Measurements from ENCODE around the gene UBIAD1.

- PRO-cap, result no peak
Measured at GRCh38 chr1:9843383-9843878, 19.7 kb upstream of the CLSTN1 start.

DNA sequence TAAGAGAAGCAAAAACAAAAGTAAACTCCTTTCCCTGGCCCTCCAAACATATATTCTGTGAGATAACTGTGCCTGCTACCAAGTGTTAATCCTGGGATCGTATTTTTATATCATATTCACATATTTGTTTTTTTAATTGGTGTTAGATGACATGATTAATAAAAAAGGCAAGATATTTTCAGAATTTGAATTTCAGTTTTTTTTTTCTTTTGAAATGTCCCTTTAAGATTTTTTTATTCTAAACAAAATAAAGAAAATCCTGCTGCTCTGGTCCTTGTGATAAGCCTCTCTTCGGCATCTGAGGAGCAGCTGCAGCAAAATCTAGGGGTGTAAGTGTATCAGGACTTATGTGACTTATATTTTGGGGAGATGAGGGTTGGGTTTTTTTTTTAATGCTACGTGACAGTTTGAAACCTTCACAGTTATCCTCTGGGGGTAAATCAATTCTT lies 29.9 kb upstream of the KIF1B start:
- PRO-cap, result no peak

- PRO-cap, result no peak
Measured at GRCh38 chr1:10388214-10388657, 10.6 kb upstream of the PGD start.

DNA sequence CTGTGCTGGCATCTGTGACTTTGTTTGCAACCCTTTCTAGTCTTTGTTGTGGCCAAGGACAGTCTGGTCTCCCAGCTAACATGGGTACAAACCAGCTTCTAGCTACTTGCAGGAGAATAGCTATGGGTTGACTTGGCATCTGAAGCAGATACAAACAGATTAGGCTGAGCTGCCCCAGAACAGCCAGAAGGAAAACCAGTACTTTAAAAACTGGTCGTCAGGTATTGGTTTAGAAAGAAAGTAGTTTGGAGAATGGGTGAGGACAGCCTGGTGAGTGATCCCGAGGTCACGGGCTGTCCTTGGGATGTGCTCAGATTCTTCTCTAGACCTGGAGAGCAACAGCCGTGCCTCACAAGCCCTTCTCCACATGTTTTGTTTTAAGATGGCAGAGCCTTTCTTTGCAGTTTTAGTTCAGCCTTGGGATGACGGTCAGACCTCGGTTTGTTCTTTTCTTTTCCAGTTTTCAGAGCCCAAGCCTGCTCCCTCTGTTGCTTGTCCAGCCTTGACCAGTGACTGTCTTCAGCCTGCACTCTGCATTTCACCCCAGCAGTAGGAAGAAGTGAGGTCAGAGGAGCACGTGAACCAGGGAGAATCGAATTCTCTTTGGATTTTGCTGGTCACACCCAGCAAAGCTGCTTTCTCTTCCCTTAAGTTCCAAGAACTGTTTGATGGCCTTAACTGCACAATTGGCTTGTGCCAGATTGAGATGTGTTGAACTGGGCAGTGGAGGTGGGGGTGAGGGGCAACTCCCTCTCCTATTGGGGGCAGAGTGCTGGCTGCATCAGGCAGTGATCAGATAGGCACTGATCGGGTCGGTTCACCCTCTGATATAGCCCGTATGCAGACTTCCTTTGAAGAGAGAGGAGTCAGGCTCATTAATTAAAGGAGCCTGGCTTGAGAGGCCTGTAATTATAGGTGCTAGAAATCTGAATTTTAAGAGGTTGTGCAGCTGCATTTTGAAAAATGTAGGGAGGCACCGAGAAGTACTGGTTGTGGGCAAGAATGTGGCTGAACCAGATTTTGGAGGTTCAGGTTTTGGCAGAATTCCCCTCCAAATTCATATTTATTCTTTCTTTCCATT lies 42.2 kb downstream of the PEX14 start:
- PRO-cap, result unidirectional peak, minus-strand start at position 511 of the sequence

GRCh38 chr1:10557345-10557691 lies 82.6 kb downstream of the PEX14 start:
- PRO-cap, result no peak

DNA sequence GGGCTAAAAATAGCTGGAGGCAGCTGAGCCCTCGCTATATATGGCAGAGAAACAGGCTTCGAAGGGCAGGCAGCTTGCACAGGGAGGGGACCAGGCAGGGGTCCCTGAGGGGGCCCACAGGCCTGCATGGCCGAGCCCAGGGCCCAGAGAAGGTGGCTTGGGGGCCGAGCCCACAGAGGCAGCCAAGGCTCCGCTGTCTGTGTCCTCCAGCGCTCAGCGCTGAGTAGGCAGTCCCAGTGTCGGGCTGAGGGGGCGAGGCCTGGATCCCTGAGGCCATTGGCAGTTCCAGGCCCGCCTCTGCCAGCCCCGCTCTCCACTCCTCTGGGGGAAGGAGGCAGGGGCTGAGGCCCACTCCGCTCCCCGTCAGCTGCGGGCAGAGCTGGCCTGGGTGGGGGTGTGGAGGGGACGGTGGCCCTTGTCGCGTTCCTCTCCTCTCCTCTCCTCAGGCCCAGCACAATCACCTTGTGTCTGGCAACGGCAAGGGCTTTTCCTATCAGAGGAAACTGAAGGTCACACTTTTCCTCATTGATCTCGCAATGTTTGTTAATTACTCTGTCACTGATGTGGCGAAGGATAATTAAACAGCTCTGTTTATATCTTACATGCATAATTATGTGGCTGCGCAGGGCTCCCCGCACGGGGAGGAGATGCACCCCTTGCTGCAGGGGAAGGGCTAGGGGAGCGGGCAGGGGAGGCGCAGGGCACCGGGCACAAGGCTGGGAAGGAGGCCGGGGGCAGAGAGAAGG lies 132.7 kb downstream of the CASZ1 start:
- PRO-cap, result unidirectional peak, minus-strand start at position 225 of the sequence

DNA sequence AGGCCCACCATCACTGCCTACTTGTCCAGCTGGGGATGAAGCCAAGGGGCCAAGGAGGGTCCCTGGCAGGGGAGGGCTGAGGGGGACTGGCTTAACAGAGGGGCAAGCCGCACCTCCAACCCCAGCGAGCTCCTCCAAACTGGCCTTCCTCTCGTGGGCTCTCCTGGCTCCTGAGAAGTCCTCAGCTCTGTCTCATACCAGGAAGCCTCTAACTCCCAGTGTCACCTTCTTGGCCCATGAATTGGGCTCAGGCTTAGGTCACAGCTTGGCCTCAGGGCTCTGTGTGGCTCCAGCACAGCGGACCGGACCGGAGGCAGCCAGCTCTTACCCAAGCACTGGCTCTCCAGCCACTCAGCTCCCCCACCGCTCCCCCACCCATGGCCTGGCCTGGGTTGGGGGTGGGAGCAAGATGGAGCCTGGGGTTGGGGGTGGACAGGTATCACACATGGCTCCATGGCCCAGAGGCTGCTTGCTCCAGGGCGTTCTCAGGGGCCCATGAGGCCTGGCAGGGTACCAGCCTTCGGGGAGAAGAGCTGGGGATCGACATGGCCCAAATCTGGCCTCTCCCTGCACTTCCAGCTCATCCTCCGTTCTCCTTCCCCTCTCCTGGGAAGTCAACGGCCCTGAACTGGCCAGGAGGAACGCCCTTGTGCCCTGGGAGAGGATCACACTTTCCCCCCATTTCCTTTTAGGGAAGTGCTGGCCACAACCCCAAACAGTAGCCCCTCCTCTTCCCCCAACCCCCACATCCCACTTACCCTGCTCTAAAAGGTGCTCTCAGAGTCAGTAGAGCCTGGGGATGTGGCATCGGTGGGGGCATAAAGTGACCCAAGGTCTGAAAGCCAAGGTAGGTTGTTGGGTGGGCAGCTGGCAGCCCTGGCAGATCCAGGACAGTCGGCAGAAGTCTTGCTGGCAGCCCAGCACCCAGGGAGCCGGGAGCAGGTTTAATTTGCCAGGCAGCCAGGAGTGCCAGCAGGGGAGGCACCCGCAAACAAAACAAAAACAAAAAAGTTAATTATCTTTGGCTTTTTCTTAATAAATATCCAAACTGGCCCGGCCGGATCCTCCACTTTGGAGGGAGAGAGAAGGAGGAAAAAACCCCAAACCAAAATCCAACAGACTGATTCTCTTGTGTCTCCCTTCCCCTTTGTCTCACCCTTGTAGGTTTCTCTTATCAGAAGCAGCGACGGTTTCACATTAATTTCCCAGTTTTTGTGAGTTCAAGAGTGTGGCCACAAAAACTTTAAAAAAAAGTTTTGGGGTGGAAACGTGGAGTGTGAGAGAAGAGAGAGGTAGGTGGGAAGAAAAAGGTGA lies 97.4 kb downstream of the CASZ1 start:
- PRO-cap, result no peak

- PRO-cap, result bidirectional peak, plus-strand start at chr1:10725662, minus-strand start at chr1:10725289
Measured at GRCh38 chr1:10724850-10725571, 71.4 kb downstream of the CASZ1 start.

DNA sequence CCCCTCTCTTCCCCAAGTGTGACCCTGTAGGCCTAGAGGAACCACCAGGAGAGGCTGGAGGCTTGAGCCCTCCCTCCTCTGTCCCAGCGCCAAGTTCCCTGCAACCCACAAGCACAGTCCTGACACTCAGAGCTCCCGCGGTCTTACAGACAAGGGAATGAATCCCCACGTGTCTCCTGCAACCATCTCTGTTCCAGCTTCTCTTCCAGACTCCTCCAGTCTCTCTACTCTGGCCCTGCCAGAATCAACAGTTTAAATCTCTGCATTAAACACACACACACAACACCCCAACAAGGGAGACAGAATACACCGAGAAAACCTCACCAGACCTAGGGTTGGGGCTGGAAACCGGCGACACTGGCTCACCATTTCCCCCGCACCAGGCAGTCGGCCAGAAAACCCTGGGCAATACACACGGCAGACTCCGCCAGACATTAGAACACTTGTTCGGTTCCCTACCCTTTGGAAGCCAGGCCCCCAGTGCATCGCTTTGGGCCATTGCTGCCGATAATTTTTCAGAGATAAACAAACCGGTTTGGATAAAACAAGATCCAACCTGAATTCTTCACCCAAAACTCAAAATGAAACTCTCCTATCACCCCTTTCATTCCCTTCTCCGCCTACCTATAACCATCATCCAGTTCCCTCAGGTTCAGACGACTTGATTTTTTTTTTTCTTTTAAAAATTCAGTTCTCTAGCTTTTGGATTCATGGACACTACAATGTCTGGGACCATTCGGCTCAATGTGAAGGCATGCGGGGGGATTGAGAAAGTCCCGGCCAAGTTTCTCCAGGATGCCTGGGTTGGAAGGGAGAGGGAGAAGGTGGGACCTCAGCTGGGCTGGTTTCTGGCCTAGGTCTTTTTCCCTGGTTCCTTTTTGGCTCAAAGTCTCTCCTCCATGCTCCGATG lies 21.5 kb downstream of the CASZ1 start:
- PRO-cap, result no peak

DNA sequence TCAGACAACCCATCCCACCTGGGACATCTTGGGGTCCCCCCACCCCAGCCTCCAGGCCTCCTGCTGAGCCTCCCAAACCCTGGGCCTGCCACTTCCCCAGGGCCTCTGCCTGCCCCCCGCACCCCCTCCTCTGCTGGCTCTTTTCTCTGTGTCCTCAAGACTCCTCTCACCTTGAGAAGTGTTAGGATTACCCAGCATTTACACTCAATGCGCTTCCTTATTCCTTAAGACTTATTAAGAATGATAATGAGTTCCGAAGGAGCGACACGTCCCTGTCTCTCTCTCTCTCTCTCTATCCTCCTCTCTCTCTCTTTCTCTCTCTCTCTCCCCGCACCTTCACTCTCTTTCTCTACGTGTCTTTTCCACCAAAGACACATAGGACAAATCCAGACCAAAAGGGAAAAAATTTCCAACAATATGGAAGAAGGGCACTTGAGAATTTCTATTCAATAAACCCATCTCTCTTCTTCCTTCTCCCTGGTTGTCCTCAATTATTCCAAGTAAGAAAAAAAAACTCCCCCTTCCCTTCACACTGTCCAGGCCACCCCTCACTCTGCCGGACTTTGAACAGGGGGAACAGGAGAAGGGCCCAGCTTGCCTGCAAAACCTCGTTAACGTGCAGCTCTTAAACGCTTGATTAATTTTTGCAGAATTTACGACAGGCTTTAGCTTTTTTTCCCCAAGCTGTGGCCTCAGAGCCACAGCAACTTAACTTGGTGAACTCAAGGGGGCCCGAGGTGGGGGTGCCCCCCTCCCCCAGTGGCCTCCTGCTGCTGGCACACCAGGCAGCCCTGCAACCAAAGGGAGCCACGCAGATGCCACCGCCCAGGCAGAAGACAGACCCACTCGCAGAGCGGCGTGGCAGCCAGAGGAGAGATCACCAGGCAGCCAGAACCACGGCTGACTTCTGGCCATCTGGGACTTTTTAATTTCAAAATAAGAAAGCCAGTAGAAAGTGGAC lies 6.9 kb downstream of the CASZ1 start:
- PRO-cap, result no peak

GRCh38 chr1:10802999-10803611 lies 6.7 kb upstream of the CASZ1 start:
- PRO-cap, result unidirectional peak, plus-strand start at chr1:10803226

DNA sequence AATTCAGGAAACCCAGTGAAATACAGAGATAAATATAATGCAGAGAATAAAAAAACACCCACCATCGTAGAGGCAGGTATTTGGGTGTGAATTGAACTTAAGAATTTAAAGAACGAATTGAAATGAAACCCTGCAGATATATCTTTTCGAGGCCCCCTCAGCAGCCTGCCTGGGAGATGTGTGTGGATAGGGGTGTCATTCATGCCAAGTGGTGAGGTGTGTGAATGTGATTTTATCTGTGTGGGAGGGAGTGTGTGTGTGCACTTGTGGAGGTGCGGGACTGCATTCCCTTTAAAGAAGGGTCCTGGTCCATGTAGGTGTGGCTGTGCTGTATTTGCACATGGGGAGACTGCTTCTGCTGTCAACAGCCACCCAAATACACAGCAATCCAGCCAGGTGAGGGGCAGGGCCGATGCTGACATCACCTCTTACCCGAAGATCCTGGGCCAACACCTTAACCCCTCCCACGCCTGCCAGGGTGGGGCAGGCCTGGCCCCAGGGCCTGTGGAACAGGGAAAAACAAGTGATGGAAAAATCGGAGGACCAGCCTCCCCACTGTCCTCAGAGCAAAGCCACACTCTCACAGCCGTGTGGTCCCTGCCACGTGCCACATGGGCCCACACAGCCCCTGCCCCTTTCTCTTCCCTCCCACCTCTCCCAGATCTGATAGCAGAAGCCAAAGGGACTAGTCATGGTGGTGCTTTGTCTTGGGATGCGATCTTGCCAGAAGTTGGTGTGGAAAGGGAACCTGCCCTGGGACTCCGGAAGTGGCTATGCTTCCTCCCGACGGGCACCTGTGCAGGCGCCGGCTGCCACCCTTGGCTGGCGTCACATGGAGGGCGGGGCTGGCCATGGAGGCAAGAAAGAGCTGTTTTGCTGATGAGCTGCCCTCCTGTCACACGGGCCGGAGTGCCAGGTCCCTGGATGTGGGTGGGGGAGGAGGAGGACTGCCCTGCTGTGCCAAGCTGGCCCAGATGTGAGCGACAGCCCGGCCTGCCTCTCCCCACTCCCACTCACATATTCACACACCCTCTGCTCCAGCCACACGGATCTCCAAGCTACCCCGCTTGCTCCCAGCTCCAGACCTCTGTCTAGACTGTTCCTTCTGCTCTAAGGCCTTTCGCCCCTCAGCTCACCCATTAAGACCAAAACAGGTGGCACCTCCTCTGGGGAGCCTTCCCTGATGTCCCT lies 7.7 kb upstream of the CASZ1 start:
- PRO-cap, result bidirectional peak, plus-strand start at position 467 of the sequence, minus-strand start at position 351 of the sequence; bidirectional peak, plus-strand start at position 831 of the sequence, minus-strand start at position 769 of the sequence

DNA sequence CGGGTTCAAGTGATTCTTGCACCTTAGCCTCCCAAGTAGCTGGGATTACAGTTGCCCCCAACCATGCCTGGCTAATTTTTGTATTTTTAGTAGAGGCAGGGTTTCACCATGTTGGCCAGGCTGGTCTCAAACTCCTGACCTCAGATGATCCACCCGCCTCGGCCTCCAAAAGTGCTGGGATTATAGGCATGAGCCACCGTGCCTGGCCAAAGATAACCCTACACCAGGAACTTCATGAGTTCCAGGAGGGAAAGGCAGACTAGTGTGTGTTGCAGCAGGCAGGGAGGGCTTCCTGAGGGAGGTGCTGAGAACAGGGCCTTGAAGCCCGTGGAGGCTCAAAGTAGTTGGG lies 21.7 kb upstream of the CASZ1 start:
- PRO-cap, result no peak

DNA sequence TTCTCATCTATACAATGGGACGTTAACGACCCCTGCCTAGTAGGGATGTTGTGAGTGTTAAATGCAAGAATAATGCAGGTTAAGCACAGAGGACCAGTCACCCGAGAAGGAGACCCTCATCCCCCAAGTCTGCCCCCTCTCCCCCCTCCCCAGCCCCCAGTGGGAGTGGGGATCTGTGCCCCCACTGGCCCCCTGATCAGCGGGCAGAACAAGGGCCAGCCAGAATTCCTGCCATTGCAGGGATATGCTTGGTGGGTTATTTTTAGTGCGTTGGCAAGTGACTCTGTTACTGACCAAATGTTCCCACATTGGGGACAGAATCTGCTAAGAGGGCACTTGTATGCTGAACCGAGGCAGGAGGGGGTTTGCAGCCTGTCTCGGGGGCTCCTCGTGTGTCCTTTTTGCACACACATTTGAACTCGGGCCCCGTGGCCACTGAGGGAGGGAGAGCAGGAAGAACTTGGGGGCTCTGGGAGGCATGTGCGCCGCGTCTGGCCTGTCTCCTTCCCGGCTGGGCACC lies 66.3 kb upstream of the CASZ1 start:
- PRO-cap, result no peak

DNA sequence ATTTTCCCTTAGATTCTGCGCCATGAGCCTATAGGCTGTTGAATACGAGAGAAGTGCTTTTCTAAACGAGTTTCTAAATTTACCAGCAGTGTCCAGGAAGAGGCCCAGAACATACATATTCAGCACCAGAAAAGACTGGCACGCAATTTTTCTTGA lies 700 bp upstream of the SRM start:
- PRO-cap, result no peak

DNA sequence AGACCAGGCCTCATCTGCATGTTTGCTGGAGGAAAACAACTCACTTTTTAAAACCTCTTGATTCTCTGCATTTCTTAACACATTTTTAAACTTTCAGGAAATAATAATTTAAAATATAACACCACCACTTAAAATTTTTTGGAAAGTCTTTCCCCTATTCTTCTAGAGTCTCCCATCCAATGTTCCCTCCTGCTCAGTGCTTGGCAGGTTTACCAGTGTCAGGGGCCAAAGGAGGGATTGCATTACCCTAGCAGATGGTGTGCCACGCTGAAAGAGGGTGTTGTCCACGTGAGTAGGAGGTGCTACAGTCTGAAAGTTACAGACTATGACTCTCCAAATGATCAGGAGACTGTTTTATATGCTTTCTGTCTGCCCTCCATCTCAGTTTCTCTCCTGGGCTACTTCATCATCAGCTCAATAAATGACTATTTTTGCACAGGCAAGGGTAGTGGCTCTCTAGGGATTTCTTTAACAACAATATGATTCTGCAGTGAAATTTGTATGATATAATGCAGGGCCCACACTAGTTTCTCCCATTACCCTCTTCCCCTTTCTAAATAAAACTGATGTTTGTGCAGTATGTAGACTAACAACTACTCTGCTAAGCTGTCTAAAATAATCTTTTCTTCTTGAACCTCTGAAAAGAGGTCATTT lies 31.3 kb upstream of the ANGPTL7 start:
- PRO-cap, result no peak

DNA sequence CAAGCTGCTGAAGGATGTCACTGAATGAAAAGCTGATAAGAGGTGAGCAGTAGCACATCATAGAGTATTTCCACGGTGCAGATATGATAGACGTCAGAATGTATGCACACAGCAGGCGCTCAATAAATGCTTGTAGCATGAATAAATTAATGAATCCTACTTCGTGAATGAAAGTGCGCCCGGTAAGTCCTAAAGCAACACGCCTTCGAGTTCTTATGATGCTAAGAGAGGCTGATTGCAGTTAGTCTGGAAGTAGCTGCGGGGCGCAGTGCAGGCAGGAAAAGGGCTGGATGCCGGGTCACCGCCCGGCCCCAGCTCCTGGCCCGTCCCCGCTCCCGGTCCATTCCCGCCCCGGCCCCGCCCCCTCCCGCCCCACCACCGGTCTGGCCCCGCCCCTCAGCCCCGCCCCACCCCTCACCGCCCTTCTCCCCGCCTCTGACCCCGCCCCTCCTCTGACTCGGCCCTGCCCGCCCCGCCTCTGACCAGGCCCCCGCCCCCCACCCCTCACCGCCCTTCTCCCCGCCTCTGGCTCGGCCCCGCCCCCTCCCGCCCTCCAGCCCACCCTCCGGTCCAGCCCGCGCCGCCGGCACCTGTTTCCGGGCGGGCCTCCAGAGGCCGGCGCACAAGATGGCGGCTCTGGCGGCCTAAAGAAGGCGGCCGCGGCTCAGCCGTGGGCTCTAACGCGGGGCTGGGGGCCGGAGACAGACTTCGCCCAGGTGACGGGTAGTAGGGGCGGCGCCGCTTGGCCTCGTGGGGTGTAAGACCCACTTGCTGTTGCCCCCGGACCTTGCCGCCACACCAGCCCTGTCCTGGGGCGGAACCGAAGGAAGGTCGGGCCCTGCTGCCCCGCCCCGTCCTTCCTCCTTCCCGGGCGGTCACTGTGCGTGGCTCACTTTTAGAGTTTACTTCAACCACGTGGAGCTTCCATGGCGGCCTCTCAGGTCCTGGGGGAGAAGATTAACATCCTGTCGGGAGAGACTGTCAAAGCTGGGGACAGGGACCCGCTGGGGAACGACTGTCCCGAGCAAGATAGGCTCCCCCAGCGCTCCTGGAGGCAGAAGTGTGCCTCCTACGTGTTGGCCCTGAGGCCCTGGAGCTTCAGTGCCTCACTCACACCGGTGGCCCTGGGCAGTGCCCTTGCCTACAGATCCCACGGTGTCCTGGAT lies at the start of gene UBIAD1:
TSS of gene UBIAD1 (plus strand) at position 593 of the 1,166 bp plus-strand sequence.
- PRO-cap, result bidirectional peak, plus-strand start at position 625 of the sequence, minus-strand start at position 317 of the sequence; bidirectional peak, plus-strand start at position 892 of the sequence, minus-strand start at position 858 of the sequence

DNA sequence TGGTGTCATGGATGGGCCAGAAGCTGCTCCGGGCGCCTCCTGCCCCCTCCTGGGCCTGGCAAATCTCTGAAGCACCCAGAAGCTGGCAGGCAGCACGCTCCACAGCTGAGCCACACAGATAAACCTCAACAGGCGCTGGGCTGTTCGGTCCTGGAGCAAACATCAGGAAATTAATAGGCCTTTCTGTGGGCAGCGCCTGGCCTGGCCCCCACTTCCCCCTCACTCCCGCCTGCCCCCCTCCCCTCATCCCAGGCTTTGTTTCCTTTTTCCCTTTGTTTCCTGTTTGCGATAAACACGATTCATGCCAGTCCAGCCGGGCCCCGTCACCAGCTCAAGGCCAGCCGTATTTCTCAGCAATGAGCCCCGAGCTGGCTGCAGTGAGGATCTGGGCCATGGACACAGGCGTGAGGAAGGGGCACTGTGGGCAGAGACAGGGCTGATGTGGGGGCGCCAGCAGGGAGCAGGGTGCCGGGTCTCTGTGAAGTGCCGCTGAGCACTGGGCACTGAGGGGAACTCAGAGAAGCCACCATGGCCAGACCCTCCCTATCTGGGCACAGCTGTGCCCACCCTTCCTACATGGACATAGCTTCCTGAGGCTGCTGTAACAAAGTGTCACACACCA lies 20.0 kb upstream of the DISP3 start:
- PRO-cap, result no peak

GRCh38 chr1:11738798-11739261 lies 2.9 kb downstream of the AGTRAP start:
- PRO-cap, result unidirectional peak, plus-strand start at chr1:11739044

DNA sequence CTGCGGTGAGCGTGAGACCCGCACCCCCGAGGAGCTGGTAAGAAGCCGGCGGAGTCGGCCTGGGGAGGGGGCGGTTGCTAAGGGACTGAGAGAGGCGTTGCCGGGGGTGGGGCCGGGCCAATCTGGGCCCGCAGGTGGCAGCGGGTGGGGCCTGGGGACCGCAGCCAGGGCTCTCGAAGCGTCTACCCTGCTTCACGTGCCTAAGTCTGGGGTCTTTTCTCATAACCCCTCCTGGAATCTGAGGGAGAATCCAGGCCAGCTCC lies 253 bp downstream of the CLCN6 start:
- PRO-cap, result no peak

All from bronchus (tissue), 1 donor.